Islet of Langerhans (tissue), 1 donor: ENCODE measurements around a stretch of chr1.

DNA sequence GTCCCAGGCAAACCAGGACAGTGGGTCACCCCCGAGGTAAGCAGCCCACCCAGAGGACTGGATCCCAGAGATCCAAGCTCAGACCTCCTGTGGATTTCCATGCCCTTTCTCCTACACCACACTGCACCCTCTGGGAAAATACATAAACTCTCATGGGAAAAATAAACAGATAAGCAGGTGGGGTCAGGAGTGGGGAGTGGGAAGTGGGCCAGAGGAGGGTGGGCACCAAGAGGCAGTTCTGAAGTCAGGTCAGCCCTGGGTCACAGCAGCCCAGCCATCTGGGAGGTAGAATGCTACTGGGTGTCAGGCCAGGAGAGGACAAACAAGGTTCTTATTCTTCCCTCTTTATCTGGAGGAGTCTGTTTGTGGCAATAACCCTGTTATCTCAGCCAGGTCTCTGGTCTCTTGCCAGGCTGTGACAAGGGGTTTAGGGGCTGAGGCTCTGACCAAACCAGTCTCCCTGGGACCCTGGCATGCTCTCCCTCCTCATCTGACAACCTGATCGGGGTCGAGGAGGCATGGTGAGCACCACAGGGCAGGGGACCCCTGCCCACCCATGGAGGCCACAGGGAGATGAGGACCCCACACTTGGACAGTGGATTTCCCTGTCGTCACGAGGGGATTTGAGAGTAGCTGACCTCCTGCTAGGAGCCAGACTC is 51.1 kb upstream of the IFFO2 start:
- RRBS, result no CpG with 5 or more reads among the region's 5 CpGs

- RRBS, result 94% methylated on average over 3 of the region's 27 CpGs
Measured at GRCh38 chr1:19033798-19034749, 77.6 kb upstream of the IFFO2 start.

DNA sequence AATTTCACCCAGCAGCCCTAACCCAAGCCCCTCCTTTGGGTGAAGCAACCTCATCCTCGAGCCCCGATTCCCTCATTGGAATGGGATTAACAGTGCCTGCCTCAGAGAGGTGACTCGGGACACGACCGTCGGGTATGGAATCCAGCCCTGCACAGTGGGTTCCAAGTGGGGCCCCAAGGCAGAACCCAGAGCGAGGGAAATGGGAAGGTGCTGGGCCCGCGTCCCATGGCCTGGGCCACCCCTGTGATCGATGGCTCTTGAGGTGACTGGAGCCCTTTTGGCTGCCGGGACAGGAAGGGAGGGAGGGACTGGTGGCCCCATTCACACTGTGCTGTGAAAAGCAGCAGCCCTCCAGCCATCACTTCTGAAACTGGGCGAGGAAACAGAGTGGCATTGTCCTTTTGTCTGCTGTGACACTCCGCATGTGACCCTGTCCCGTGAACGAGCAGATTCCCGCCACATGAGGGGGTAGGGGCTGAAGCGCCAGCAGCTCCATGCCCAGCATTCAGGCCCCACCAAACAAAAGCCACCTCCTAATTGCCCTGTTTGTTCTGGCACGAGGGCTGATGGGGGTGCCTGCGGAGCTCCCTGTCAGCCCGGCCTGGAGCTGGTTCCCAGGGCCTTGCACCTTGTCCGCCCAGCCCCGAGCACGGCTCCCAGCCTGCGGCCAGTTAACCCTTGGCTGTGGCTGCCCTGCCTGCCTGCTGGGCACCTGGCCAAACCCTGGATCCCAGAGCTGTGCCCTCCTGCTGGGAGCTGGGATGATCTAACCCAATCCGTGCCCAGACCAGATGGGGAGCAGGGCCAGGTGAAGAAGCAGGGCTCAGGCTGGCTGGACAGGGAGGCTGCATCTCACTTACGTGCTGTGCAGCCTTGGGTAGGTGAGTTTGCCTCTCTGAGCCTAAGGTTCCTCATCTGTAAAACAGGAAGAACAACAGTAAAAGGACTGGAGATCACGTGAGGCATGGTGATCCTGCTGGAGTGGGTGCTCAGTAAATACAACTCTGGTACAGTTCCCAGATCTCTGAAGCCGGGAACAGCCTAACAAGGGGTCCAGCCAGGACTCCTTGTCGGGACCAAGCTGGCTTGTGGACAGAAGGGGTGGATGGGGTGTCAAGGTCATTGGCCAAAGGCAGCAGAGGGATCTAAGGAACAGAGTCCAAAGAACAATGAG is 110.7 kb upstream of the IFFO2 start:
- RRBS, result no CpG with 5 or more reads among the region's 29 CpGs

DNA sequence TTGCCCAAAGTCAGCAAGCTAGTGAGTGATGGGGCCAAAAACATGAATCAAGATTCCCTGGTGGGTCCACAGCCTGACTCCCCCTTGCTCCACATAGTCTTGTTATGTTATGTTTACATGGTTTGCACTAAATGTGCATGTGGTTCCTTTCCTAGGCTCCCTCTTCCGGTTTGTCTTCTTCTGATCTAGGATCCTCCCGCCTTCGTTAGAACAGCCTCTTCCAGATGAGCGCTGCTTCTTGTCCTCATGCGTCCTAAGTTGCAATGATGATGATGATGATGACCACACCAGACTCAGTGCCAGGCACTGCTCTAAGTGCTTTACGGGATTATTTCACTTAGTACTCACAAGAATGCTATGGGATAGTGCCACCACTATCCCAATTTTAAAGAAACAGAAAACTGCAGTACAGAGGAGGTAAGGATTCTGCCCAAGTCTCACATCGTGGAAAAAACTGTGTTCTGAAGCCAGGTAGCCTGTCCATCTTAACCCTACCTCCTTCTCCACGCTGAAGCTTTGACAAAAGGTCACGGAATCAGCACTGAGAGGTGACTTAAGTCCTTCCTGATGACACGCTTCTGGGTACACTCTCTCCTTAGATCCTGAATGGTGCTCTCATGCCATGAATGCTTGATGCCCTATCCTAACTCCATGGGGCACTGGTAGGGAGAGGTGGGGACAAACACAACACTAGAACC is 125.6 kb upstream of the IFFO2 start:
- RRBS, result no CpG with 5 or more reads among the region's 10 CpGs

DNA sequence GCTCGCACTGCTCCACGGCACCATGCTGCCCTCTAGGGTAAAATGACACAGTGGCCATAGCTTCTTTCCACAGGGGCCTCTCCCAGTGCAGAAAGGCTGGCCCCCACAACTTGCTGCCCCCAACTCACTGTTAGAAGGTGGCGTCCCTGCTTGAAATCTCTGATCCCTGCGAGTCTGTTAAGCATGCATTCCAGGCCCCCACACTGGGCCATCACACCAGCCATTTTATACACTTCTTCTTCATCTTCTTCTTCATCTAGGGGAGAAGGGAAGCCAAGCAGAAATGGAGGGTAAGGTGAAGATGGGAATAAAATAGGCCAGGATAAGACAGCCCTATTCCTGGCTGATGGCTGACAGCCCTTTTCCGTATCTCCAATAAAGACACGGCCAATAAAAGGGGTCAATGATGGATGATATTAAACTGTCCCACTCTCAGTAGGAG is 113.7 kb downstream of the UBR4 start:
- RRBS, result no CpG with 5 or more reads among the region's 6 CpGs

- RRBS, result no CpG with 5 or more reads among the region's 5 CpGs
Measured at GRCh38 chr1:19097113-19097504, 113.0 kb downstream of the UBR4 start.

DNA sequence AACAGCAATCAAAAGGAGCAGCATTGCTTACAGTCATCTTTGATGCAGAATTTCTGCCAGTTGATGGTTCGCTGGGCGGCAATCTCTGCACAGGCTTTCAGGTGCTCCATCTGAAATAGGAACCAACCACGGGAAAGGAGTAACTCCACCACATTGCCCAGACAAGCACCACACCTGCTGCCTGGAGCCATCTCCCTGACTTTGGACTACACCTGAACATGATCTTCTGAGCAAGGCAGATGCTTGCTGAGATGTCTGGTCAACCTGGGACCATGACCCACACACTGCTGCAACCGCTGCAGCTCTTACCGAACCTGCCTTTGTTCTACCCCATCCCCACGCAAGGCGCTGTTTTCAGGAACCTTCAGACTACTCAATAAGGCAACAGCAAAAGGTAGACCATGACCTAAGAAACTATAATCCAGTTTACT is 88.1 kb downstream of the UBR4 start:
- RRBS, result no CpG with 5 or more reads among the region's 7 CpGs

DNA sequence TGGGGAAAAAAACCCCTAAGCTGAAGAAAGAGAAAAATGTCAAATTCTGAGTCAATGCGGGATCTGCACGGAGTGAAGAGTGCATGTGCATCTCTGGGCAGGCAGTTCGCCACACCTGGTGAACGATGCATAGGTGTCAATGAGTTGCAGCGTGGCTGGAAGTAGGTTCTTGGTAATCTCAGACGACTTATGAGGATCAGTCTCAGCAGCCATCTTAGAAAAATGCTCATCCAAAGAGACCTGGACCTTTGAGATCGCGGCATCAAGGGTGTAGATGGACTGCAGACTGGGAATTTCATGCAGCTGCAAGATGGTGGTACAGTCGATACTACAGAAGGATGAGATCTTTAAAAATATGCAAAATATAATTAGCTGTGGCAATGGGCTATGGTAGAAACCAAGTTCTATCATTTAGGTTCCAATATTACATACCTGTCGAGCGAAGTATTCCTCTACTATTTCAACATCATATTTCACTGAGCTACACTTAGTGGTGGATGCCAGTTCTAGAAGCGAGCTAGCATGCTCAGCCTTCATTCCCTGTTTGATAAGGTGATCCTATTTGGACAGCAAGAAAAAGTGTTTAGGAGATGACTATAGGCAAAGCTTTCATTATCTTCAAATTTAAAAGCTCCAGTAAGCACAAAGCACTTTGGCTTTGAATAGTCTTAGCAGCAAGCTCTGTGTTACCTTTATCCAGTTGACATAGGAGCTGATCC is 37.2 kb downstream of the UBR4 start:
- RRBS, result no CpG with 5 or more reads among the region's 12 CpGs

- RRBS, result 3% methylated on average over 14 of the region's 18 CpGs
Measured at GRCh38 chr1:19209950-19210132, 225 bp downstream of the UBR4 start.

- RRBS, result 73% methylated on average over 4 of the region's 23 CpGs
Measured at GRCh38 chr1:19260003-19261217, 8.8 kb downstream of the MRTO4 start.

DNA sequence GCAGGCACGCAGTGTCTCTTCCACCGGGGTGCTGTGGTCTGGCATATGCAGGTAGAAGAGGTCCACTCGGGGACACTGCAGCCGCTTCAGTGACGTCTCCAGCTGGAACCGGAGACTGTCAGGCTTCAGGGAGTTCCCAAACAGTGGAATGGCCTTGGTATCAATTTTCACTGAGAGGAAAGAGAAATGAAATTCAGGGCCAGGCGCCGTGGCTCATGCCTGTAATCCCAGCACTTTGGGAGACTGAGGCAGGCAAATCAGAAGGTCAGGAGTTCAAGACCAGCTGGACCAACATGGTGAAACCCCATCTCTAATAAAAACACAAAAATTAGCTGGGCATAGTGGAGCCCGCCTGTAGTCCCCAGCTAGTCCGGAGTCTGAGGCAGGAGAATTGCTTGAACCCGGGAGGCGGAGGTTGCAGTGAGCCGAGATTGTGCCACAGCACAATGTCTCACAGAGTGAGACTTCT is 2.3 kb downstream of the AKR7A3 start:
- RRBS, result 89% methylated on average over 1 of the region's 13 CpGs

DNA sequence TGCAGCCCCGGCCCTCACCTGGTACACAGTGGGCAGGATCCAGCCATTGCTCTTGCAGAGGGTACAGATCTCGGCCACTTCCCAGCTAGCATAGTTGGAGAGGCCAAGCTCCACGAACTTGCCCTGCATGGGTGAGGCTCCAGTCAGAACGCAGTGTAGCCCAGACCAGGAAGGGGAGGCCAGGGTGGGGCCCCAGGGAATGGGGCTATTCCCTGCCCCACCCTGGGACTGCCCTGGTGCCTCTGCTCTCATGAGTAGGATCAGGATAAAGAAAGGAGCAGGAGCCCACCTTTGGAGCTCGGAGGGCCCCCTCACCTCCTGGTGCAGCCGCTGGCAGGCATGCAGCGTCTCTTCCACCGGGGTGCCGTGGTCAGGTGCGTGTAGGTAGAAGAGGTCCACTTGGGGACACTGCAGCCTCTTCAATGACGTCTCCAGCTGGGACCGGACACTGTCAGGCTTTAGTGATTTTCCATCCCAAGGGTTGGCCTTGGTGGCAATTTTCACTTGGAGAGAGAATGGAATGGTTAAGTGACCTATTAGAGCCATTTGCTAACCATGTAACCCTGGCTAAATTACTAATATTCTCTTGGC is 3.7 kb downstream of the AKR7A2 start:
- RRBS, result no CpG with 5 or more reads among the region's 12 CpGs

- RRBS, result no CpG with 5 or more reads among the region's 8 CpGs
Measured at GRCh38 chr1:19328515-19328714, 16.3 kb downstream of the SLC66A1 start.

DNA sequence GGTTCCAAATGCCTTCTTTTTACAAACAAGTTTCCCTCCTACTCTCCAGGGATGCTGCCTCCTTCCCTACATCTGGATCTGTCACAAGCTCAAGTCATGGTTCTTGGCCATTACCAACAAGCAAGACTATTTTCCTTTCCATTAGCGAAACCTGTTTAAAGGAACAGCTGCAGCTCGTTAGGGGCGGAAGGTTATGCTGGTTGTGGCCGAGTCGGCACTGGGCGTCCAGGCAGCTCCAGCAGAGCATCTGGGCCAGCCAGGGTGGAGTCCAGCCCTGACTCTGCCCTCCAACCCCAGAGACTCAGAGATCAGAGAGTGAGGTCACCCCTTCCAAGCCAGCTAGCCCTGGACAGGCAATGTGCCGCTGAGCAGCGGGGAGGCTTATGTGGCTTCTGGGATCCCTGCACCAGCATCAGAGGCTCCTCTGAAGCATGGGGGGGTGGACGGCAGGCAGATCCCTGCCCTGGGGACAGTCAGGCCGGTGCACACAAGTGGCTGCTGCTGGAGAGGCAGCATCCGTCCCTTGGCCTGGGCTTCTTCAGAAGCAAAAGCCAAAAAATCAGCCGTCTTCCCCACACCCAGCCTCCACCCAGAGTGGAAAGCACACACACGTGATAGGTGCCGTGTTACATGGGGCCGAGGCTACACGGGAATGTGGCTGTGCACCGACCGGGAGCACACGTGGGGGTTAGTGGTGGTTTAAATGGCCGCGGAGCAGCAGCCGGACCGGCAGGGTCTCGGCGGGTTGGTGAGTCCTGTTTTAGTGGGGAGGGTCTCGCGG is 30.0 kb downstream of the SLC66A1 start:
- RRBS, result 73% methylated on average over 5 of the region's 27 CpGs

DNA sequence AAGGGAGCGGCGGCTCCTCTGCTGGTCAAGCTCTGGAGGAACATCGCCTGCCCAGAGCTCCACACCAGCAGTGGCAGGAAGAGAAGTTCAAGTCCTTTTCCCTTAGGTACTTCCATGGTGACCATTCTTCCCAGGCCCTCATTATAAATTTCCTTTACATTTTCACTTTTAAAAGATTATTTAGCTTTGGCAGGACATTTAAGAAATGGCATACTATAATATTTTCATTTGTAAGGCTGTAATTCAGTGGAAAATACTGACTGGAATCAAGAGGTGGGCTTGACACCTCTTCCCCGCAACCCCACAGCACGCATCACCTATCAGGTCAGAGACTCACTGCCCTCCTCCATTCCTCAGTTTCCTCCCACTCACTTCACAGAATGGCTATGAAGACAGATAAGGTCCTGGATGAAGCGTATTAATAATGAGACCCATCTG is 74.7 kb downstream of the CAPZB start:
- RRBS, result no CpG with 5 or more reads among the region's 6 CpGs

- RRBS, result no CpG with 5 or more reads among the region's 12 CpGs
Measured at GRCh38 chr1:19433083-19433972, 52.0 kb downstream of the CAPZB start.

GRCh38 chr1:19435965-19436496 is 49.3 kb downstream of the CAPZB start:
- RRBS, result no CpG with 5 or more reads among the region's 11 CpGs

DNA sequence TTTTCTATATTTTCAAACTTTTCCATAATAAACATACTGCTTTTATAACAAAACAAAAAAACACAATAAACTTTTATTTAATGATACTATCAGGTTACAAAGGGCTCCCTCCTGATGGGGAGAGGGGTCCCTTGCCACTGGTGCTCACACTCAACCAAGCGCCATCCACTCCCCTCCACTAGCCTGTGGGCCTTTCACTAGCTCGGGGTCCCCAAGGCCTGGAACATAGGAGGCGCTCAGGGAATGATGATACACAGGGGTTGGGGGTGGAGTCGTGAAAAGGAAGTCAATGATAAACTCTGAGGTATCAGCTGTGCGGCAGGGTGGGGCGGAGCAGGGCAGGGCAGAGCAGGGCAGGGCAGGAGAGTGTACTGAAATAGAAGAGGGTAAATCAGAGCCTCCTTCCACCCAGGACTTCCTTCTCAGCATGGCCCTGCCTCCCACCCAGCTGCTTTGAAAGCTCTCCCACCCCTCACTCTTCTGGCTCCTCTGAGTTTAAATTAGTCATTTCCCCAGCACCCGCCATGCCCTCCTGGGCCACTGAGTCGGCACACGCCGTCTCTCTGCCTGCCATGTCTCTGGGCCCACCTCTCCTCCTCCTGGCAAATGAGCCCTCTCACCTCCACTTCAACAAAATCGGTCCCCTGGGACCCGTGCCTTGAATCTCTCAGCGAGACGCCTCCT is 17.0 kb downstream of the CAPZB start:
- RRBS, result no CpG with 5 or more reads among the region's 14 CpGs

- RRBS, result no CpG with 5 or more reads among the region's 14 CpGs
Measured at GRCh38 chr1:19643926-19644057, 319 bp upstream of the NBL1 start.

GRCh38 chr1:19650335-19650804 is 6.3 kb downstream of the NBL1 start:
- RRBS, result no CpG with 5 or more reads among the region's 7 CpGs